Body of pancreas (tissue), 2 donors: ENCODE data around the gene FAT1.

GRCh38 chr4:185623388-185624126 lies 88.2 kb upstream of the PDLIM3 start:
- PRO-cap, result no peak
- RAMPAGE, long total RNA, 2 experiments, result no peak in any of the 2 experiments

DNA sequence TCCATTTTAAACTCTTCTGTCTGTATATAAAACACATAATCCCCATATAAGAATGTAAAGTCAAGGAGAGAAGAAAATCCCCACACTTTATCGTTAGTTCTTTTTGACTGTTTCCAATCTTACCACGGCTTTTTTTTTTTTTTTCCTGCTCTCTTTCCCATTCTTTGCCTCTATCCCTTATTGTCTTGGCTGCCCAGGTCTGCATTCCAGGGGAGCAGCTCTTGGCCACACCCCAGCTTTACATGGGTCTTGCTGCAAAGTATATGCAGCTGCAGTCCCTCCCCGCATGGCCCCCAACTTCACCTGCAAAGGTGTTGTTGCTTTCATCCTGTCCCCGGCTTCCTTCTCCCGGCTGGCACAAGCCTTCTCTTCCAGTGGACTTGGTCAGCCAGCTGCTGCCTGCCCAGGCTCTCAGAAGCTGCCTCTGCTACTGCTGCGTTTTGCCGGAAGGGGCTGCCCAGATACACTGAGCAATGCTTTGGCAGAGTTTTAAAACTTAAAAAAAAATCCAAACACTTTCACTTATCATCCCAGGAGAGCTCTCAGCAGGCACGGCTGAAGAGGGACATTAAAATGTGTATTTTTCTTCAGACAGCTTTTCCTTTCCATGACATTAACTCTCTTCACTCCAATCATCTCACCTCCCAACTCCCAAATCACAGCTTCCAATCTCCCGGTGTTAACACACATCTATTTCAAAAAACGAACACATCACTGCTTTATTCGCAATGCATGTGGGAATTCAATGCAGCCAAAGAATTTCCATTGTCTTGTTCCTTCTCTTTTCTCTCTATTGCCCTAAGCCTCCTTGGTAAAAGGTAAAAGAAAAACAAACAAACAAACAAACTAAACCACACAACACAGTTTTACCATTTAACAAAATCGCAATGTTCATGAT lies 121.3 kb upstream of the PDLIM3 start:
- PRO-cap, result no peak
- RAMPAGE, long total RNA, 2 experiments, result start-site peak on the minus strand in 1 of 2 experiments, centred at position 394 of the sequence, 229 reads per replicate

DNA sequence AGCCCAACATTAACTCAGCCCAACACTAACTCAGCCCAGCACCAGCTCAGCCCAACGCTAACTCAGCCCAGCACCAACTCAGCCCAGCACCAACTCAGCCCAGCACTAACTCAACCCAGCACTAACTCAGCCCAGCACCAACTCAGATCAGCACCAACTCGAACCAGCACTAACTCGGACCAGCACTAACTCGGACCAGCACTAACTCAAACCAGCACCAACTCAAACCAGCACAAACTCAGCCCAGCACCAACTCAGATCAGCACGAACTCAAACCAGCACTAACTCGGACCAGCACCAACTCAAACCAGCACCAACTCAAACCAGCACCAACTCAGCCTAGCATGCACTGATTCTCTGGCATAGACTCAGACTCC lies 71.3 kb downstream of the SORBS2 start:
- PRO-cap, result no peak
- RAMPAGE, long total RNA, 2 experiments, result no peak in any of the 2 experiments

- PRO-cap, result bidirectional peak, plus-strand start at chr4:185773583, minus-strand start at chr4:185773522; bidirectional peak, plus-strand start at chr4:185773654, minus-strand start at chr4:185773619
- RAMPAGE, long total RNA, 2 experiments, result no peak in any of the 2 experiments
Observed at GRCh38 chr4:185773131-185773918, 38.7 kb downstream of the SORBS2 start.

- PRO-cap, result no peak
- RAMPAGE, long total RNA, 2 experiments, result no peak in any of the 2 experiments
Observed at GRCh38 chr4:185870349-185870928, 58.4 kb upstream of the SORBS2 start.

DNA sequence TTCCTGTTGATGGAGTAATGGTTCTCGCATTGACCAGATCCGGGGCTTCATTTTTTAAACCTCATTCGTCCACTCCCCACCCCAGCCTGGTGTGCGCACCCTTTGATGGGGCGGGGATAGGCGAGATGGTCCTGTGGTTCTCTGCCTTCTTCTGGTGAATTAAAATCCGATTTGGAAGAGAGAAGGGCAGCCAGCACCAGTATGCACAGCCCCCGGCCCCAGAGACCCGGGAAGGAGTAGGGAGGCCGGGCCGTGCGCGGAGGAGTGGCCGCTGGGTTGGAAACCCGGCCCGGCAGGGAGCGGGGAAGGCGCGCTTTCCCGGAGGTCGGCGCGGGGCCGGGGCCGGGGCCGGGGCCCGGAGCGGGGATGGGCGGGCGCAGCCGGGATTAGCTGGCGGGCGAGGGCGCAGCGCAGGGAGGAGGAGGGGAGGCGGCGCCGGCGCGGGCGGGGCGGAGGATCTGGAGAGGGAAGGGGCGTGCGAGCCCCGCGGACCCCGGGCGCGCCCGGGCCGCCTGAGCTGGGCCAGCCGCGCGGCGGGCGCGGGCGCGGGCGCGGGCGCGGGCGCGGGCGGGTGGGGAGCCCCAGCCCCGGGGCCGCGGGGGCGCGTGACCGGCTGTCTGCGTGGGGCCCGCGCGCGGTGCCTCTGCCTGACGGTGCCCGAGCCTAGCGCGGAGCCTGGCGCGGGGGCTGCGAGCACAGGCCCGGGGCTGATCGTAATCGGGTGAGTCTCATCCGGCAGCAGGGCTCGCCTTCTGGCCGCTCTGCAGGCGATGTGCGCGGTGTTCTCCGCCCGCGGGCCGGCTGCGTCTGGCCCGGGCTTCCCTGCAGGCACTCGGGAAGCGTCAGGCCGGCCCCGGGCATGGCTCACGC lies 46.7 kb upstream of the CYP4V2 start:
- PRO-cap, result bidirectional peak, plus-strand start at position 323 of the sequence, minus-strand start at position 278 of the sequence; bidirectional peak, plus-strand start at position 490 of the sequence, minus-strand start at position 508 of the sequence; bidirectional peak, plus-strand start outside the sequence, minus-strand start at position 834 of the sequence
- RAMPAGE, long total RNA, 2 experiments, result no peak in any of the 2 experiments

DNA sequence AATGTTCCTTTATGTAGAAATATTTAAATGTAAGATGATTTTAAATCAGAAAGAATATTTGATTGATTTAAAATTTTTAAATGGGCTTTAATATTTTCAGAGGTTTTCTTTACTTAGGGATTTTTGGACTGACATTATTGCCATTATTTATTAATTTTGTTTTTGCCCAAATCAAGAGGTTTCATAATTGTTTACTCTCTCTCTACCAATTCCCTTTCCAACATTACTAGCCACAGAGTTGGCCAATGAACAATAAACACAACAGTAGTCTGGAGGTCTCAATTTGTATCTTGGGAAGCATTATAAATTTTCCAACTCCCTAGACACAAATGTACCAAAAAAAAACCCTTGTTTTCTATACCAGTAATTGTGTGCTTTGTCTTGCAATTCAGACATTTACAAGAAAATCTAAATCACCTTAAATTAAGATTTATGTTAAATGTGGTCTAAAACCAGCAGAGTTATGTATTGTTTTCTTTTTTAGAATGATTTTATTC lies 452 bp downstream of the KLKB1 start:
- PRO-cap, result no peak
- RAMPAGE, long total RNA, 2 experiments, result no peak in any of the 2 experiments

DNA sequence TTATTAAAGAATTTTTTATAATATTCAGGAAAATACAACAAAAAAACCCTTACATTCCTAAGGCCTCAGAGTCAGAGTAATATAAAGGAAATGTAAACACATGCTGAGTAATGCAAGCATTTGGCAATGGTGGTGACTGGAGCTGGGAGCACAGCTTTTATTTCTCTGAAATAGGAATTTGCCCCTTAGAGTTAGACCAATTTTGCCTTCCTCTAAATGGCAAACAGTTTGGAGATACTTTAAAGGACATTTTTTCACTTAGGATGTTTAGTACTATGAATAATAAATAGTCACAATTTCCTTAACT lies 16.2 kb upstream of the F11 start:
- PRO-cap, result no peak
- RAMPAGE, long total RNA, 2 experiments, result no peak in any of the 2 experiments

GRCh38 chr4:186616821-186617369 lies 61.5 kb upstream of the MTNR1A start:
- PRO-cap, result no peak
- RAMPAGE, long total RNA, 2 experiments, result no peak in any of the 2 experiments

DNA sequence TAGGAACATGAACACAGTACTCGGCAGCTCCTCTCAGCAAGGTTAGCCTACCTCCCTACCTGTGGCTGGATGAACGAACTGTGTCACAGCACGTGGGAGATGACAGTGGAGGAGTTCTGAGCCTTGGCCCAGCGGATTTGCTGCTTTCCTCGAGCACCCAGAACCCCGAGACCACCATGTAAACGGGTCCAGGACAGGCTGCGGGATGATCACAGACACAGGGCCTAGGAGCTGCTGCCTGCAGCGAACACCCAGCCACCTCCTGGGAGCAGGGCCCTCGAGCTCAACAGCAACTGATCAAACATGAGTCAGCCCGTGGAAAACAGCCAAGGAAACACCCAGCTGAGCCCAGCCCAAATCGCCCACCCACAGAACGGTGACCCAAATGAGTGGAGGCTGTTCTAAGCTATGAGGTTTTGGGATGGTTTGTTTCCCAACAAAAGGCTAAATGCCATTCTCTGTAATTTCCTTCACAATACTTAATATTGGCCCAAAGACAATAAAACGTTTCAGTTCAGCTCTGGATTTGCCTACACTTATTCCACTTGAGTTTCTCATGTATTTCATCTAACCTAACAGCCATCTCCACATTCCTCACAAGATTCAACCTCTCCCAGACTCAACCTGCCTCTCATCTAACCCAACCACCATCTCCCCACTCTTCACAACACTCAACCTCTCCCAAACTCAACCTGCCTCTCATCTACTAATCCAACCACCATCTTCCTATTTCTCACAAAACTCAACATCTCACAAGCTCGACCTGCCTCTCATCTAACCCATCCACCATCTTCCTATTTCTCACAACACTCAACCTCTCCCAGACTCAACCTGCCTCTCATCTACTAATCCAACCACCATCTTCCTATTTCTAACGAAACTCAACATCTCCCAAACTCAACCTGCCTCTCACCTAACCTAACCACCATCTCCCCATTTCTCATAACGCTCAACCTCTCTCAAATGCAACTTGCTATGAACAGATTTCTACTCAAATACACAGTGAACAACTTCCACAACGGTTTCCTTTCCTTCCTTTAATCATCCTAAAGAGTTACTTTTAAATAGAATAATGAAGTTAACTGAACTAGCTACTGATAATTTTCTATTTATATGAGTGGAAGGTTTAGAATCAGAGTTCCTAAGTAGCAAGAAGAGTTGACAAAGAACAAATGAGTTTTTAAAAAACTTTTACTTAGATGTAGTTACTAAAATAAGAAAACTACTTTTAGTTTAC lies 29.9 kb downstream of the FAT1 start:
- PRO-cap, result unidirectional peak, minus-strand start at position 263 of the sequence
- RAMPAGE, long total RNA, 2 experiments, result no peak in any of the 2 experiments

GRCh38 chr4:186706732-186707249 lies 16.9 kb downstream of the FAT1 start:
- PRO-cap, result no peak
- RAMPAGE, long total RNA, 2 experiments, result no peak in any of the 2 experiments

GRCh38 chr4:186723457-186724512 lies at the start of gene FAT1:
FAT1 (minus strand) TSS chr4:186723856.
- PRO-cap, result bidirectional peak, plus-strand start at chr4:186723937, minus-strand start at chr4:186723814
- RAMPAGE, long total RNA, 2 experiments, result start-site peak on the minus strand in 2 of 2 experiments, at chr4:186723777-186723806 at its widest, 21 to 60 reads per replicate

DNA sequence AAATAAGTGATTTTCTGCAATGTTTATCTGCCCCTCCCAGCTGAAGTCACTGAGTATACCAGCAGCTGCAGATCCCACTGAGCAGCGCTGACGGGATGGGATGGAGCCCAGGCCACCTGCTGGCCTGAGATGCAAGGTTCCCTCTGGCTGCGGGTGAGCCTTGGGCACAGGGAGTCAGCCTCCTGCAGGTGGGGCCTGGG lies 223.0 kb upstream of the FAT1 start:
- PRO-cap, result unidirectional peak, plus-strand start at position 87 of the sequence
- RAMPAGE, long total RNA, 2 experiments, result no peak in any of the 2 experiments

DNA sequence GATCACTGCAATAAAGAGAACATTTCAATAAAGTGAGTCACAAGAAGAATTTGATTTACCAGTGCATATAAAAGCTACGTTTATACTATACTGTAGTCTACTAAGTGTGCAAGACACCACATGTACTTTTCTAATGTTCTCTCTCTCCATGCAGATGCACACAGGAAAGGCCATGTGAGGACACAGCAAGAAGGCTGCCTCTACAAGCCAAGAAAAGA lies 583.5 kb upstream of the FAT1 start:
- PRO-cap, result no peak
- RAMPAGE, long total RNA, 2 experiments, result no peak in any of the 2 experiments

GRCh38 chr4:187814484-187815437 lies 180.8 kb upstream of the ZFP42 start:
- PRO-cap, result no peak
- RAMPAGE, long total RNA, 2 experiments, result no peak in any of the 2 experiments

DNA sequence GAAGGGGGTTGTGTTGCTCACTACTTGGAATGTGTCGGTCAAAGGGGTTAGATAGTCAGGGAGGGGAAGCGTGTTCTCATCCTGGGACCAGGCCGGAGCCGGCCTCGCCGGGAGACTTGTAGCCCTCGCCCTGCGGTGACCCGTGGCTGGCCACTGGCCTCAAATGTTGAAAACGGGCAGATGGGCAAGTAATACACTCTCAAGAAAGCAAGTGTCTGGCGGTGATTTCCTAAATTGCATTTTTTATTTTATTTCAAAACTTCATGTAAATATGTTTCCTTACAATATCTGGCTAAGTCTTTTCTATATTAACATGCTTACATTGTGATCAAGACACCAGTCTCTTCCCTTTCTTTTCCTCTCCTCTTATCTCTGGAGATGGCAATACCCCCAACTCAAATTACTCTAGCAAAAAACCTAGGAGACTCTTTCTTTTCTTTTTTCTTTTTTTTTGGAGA lies 336 bp downstream of the ZFP42 start:
- PRO-cap, result no peak
- RAMPAGE, long total RNA, 2 experiments, result no peak in any of the 2 experiments